Hematopoietic multipotent progenitor cell (in vitro differentiated cells): ENCODE measurements around a stretch of chr9.

- CAGE, long polyA plus RNA, result no peak
Observed at GRCh38 chr9:4517218-4517832, 27.1 kb downstream of the SLC1A1 start.

GRCh38 chr9:4554089-4554488 lies 63.8 kb downstream of the SLC1A1 start:
- CAGE, long polyA plus RNA, result no peak

DNA sequence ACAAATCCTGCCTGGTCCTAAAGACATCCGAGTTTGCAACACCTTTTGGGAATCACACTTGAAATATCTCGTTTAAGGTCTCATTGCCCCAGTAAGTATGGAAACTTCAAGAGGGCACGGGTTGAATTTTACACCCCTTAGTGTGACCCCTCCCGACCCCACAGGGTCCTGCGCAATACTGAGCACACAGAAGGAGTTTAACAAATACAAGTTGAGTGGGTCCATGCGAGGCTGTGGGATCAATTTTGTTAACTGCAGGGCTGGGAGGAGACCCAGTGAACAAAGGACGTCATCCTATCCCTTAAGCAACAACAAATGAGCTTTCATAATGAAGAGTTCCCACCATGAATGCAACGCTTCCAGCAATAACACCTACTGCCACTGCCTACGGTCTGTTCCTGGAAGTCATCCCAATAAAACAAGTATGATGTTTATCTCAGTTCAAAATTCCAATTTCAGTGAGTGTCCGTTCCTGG lies 66.0 kb upstream of the PLPP6 start:
- CAGE, long polyA plus RNA, result no peak

- CAGE, long polyA plus RNA, result no peak
Observed at GRCh38 chr9:4661360-4662073, 577 bp upstream of the PLPP6 start.

GRCh38 chr9:4680694-4681384 lies 1.5 kb downstream of the CDC37L1 start:
- CAGE, long polyA plus RNA, result no peak

- CAGE, long polyA plus RNA, result no peak
Observed at GRCh38 chr9:4798209-4798733, 5.5 kb downstream of the RCL1 start.

GRCh38 chr9:5090554-5091035 lies 94.8 kb downstream of the INSL6 start:
- CAGE, long polyA plus RNA, result no peak

GRCh38 chr9:5493815-5494561 lies 16.3 kb upstream of the PDCD1LG2 start:
- CAGE, long polyA plus RNA, result no peak

- CAGE, long polyA plus RNA, result no peak
Observed at GRCh38 chr9:5779802-5780580, 52.9 kb downstream of the ERMP1 start.

- CAGE, long polyA plus RNA, result no peak
Observed at GRCh38 chr9:5818016-5818286, 15.0 kb downstream of the ERMP1 start.

- CAGE, long polyA plus RNA, result start-site peak on the plus strand at chr9:6007142-6007177, 16 reads
Observed at GRCh38 chr9:6007030-6007198, 1.4 kb downstream of the KIAA2026 start.

GRCh38 chr9:6427600-6428004 lies 14.6 kb downstream of the UHRF2 start:
- CAGE, long polyA plus RNA, result no peak

- CAGE, long polyA plus RNA, result no peak
Observed at GRCh38 chr9:6640174-6640531, 5.4 kb downstream of the GLDC start.

DNA sequence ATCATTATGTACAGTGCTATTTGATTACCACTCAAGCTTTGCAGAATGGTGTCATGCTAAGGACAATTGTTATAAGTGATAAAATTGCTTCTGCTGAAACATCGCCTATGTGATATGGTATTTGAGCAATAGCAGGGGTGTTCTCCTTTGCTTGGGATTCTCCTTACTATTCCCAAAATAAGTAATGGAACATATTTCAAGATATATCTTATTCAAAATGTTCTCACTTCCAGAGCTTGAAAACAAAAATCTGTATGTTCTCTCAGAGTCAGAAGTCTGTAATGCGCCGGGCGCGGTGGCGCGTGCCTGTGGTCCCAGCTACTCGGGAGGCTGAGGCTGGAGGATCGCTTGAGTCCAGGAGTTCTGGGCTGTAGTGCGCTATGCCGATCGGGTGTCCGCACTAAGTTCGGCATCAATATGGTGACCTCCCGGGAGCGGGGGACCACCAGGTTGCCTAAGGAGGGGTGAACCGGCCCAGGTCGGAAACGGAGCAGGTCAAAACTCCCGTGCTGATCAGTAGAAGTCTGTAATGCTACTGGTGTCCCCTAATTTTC lies 1171.0 kb downstream of the PTPRD start:
- CAGE, long polyA plus RNA, result no peak

- CAGE, long polyA plus RNA, result no peak
Observed at GRCh38 chr9:12333724-12334201, 359.4 kb upstream of the TYRP1 start.

GRCh38 chr9:12955632-12956316 lies 181.0 kb downstream of the LURAP1L start:
- CAGE, long polyA plus RNA, result no peak

DNA sequence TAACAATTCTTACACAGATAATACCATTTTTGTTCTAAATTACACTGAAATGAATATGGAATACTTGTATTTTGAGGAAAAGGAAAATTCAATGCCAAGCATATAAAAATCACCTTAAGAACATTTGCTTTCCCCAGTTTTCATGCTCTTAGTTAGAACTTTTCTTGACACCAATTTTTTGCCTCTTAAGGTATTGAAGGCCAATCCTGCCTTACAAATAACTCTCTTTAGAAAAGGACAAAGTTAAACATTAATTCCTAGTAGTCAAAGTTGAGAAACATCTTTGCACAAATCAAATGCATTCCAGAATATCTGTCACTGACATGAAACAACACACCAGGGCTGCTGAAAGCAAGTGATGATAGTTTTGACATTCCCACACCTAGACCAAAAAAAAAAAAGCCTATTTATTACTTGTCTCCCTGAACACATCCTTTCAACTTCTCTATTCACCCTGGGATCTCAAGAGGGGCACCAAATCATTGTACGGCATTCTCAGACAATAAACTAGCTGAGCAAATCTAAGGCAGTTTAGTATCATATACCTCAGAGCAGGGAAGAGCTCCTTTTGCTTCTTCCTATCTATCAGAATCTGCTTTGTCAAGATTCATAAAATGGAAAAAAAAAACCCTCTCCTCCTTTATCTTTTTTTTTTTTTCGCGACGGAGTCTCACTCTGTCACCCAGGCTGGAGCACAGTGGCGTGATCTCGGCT lies 176.8 kb downstream of the MPDZ start:
- CAGE, long polyA plus RNA, result no peak

DNA sequence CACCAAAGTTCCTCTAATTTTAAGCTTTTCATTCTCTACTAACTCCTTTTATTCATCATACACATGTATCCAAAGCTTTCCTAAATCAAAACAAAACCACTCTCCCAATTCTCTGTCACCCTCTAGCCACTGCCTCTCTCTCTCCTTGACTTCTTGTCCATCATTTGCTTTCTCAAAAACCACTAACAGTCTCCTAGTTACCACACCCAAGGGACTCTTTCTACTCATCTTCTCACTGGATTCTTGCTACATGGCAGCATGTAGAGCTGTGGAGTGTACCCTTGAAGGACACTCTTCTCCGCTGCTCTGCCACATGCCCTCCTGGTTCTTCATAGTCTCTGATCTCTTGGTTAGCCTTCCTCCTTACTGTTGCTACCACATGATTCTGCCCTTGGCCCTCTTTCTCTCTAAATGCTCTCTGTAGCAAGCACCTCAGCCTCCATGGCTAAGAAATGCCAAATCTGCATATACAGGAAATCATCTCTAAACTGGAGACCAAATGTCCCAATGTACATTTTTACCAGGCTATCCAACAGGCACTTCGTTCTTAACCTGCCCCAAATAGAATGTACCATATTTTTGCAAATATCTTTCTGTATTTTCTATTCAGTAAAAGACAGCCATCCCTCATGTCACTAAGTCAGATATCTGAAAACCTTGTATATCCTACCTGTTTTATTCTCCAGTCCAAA lies 144.8 kb downstream of the MPDZ start:
- CAGE, long polyA plus RNA, result no peak

DNA sequence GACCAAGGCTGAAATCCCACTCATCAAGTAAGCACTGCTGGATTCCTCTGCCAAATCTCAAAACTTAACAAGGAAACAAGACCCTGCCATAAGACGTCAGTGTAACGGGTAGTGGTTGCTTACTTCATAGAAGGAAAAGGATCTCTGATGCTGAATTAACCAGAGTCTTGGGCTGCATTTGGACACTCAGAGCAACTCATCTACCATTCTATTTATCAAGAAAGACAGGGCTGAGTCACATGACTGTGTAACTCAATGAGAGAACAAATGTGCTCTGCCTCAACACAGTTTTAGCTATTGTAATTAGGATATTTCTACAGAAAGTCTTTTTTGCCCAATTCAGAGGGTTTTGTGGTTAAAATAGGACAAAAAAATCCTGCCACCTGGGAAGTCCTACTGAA lies 104.6 kb downstream of the MPDZ start:
- CAGE, long polyA plus RNA, result no peak

DNA sequence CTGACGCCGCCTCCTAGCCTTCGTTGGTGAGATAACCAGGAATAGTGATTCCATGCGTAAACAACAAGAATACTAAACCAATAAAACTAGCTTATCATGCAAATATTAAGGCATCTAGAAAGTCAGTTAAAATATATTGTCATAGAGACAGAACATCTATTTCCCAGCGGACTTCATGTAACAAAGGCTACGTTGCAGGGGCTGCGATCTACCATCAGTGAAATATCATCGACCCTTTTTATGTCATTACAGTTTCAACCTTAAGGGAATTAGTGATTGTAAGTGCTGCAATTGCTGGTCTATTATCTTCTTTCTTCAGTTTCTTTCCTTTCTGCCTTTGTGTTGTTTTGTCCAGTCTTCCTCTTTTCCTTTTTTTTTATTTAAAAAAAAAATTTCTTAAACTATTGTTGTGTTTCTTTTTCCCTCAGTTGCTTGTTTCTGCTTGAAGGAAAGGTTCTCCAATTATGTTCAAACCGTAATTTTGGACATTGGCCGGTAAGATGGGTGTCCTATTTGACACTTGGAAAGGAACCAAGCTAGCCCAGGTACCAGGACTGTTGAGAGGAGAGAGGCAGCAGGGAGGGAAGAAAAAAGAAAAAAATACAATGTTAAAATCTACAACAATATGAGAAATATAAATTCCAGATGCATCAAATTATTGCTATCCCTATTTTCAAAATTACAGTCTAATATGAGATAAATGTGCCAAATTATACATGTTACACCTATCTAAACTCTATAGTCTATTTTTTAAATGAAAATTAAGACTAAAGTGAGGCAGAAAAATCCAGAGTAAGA lies 226.0 kb downstream of the NFIB start:
- CAGE, long polyA plus RNA, result no peak